Mononuclear cell (primary cell): ENCODE measurements around a stretch of chr5.

GRCh38 chr5:179615475-179616341, 7.8 kb downstream of the HNRNPH1 start:
- RRBS, result no CpG with 5 or more reads among the region's 10 CpGs

DNA sequence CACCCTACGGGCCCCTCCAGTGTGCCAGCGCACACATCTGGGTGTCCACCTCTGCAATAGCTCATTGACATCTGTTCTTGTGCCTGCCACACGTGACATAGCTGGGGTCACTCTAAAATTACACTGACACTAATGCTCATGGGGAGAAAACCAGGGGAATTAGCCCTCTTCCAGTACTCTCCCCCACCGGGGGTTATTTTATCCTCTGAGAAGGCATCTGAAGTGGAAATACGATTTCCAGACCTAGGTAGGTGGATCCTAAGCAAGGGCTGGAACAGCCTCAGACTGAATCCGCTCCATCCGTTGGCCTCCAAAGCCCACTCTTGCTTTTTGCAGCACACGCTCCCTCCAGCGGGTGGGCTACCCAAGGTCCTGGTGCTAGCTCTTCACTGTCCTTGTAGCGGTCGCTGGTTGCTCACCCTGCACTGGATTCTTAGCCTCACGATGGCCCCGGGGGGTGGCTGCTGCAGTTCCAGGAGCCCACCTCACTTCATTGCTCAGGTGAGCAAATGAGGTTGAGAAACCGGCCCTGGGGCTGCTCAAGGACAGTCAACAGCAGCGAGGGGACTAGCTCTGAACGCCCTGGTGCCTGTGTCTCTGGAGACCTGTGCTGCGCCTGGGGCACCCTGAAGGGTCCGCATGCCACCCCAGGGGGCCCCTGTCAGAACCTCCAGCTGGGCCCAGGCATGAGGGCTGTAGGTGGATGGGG, 4.5 kb downstream of the MGAT4B start:
- RRBS, result 88% methylated on average over 2 of the region's 18 CpGs

DNA sequence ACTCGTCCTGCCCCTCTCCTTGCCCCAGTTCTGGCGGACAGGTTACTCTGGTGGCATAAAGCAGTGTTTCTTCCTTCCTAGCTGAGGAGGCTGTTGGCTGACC, 831 bp upstream of the SQSTM1 start:
- RRBS, result no CpG with 5 or more reads among the region's 2 CpGs

DNA sequence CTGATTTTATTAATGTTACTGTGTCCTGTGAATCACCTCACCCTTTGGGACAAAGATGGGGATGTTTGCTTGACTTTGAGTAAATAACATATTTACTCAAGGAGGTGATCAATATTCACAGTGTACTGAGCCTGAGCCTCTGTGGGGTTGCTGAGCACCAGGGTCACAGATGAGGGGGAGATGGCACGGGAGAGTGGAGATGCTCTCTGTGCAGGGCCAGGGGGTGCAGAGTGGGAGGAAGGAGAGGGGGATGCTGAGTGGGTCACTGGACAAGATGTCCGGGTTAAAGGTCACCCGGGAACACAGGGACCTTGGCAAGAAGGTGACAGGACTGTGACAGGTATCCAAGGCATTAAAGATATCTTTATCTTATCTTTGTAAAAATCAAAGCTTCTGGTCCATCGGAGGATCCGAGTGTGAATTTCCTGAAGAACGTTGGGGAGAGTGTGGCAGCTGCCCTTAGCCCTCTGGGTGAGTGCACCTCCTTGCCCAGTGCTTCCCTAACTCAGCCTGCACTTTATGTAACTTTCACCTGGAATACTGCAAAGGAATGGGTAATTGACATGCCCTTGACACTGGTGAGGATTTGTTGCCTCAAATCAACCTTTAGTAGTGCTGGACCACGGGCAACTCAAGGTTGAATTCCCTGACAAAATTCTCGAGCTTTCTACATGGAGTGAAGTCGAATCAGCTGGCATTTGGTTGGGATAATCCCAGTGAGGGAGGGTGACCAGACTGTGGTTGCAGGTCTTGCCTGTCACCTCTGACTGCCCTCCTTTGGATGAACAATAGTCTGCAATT, 4.3 kb downstream of the SQSTM1 start:
- RRBS, result no CpG with 5 or more reads among the region's 9 CpGs

DNA sequence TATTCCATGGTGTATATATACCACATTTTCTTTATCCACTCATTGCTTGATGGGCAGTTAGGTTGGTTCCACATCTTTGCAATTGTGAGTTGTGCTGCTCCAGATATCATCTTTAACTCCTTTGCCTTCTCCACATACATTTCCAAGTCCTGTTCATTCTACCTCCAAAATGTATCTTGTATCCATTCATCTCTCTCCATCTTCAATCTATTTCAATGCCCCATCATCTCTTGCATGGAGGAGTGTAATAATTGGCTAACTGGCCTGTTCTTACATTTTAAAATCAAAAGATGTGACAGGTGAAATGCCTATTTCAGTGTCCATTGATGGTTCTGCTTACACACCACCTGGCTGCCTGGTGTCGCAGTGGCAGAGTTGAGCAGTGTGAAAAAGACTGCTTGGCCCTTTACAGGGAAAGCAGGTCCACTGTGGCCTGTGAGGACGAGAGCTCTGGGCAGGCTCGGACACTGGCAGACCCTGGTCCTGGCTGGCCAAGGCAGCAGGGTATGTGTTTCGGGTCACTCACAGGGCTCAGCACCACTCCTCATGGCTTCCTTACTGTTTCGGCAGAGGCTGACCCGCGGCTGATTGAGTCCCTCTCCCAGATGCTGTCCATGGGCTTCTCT, 15.3 kb downstream of the SQSTM1 start:
- RRBS, result no CpG with 5 or more reads among the region's 7 CpGs

GRCh38 chr5:180020119-180020577, 51.4 kb downstream of the RNF130 start:
- RRBS, result no CpG with 5 or more reads among the region's 16 CpGs

GRCh38 chr5:180072567-180073076, 1.1 kb upstream of the RNF130 start:
- RRBS, result 77% methylated on average over 12 of the region's 29 CpGs

DNA sequence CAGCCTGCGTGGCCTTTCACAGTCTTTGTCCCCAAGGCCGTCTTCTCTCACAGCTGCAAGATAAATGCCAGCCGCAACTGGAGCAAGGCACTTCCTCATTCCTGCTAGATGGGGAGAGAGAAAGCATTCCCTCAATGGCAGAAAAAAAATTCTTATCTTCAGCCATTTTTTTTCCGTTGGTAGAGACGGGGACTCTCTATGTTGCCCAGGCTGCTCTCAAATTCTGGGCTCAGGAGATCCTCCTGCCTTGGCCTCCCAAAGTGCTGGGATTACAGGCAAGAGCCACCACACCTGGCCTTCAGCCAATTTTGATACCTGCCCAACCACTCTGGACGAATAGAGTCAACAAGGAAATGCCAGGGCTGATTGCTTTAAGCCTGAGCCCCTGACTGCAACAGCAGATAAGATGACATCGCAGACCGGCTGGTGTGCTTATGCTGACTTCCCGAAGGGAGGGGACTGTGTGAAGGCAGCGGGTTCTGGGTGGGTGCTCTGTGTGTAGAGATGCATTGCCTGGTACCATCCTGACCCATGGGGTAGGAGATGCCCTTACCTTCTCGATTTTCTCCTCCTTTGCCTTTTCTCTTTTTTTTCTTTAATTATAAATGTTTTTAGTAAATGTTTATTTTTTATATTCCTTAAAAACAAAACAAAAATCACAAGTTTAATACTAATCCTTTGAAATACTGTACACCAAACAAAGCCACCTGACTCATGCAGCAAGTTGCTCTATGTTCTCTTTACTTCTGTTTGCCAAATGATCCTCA, 13.6 kb upstream of the RNF130 start:
- RRBS, result no CpG with 5 or more reads among the region's 11 CpGs

- RRBS, result 84% methylated on average over 6 of the region's 51 CpGs
These were observed 21.9 kb upstream of the MAPK9 start for GRCh38 chr5:180313587-180314327.

DNA sequence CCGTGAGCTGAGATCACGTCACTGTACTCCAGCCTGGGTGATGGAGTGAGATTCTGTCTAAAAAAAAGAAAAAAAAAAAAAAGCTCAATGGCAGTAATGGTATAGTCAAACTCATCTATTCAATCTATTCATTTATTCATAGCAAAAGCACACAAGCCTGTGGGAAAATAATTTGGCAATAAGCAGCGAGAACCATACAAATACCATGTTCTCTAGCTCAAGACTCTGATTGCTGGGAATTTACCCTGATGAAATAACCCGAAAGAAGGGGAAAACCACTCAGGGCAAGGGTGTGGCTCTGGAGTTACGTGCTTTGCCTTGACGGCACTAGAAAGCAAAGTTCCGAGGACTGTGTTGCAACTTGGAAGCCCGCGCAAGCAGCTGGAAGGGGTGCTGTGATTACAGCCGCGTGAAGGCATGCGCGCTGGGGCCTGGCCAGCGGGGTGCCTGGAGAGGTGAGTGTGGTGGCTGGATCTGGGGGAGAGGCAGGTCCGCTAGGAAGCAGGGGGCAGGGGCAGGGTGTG, 52.7 kb upstream of the CNOT6 start:
- RRBS, result no CpG with 5 or more reads among the region's 15 CpGs

DNA sequence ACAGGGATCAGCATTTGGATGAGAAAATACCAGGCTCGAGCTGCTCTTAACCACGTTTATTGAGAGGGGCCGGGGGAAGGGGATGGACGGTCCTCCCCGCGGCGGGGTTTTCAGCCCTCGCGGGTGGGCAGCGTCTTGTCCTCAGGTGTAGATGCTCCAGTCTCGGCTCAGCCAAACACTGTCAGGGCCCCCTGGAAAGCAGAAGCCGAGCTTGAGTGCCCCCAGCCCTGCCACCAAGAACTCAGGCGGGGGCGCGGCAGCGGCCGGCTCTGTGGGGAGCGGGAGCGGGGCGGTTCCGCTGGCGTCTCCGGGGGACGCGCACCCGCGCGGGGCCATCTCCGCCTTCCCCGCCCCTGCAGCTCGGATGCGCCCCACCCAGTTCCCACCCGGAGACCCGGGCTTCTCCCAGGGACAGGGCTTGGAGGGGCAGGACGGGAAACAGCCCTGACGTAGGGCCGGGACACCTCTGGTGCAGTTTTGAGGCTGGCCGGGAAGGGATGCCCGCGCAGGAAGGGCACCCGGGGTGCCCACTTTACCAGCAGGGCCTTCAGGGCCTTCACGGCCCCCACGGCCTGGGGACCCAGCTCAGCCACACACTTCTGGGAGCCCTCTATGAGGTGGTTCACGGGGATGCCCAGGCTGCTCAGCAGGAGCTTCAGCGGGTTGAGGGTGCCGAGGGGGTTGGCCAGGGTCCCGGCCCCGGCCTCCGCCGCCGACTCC, 1.1 kb downstream of the SCGB3A1 start:
- RRBS, result 3% methylated on average over 24 of the region's 51 CpGs

GRCh38 chr5:180809460-180810353, 7.1 kb upstream of the MGAT1 start:
- RRBS, result 2% methylated on average over 22 of the region's 49 CpGs

GRCh38 chr5:180817780-180818288, 15.2 kb upstream of the MGAT1 start:
- RRBS, result no CpG with 5 or more reads among the region's 8 CpGs

GRCh38 chr5:180869576-180870189, 8.6 kb upstream of the ZFP62 start:
- RRBS, result no CpG with 5 or more reads among the region's 1 CpG

DNA sequence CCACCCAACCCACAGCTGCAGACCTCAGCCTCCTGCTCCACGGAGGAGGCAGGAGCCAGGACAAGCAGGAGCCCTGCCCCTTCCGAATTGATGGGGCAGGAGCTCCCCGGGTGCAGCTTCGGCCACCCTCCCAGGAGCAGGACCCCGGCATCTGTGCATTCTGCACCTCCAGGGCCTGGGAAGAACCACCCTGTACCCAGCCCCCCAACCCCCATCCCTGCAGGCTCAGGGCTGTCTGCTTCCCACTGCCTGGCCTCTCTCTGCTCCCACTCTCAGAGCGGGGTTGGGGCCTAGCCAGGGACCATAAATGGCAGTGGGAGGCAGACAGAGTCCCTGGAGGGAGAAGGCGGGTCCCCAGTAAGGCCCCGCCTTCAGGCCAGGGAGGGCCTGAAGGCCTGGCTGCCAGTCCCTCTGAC, 2.9 kb upstream of the BTNL9 start:
- RRBS, result no CpG with 5 or more reads among the region's 8 CpGs

DNA sequence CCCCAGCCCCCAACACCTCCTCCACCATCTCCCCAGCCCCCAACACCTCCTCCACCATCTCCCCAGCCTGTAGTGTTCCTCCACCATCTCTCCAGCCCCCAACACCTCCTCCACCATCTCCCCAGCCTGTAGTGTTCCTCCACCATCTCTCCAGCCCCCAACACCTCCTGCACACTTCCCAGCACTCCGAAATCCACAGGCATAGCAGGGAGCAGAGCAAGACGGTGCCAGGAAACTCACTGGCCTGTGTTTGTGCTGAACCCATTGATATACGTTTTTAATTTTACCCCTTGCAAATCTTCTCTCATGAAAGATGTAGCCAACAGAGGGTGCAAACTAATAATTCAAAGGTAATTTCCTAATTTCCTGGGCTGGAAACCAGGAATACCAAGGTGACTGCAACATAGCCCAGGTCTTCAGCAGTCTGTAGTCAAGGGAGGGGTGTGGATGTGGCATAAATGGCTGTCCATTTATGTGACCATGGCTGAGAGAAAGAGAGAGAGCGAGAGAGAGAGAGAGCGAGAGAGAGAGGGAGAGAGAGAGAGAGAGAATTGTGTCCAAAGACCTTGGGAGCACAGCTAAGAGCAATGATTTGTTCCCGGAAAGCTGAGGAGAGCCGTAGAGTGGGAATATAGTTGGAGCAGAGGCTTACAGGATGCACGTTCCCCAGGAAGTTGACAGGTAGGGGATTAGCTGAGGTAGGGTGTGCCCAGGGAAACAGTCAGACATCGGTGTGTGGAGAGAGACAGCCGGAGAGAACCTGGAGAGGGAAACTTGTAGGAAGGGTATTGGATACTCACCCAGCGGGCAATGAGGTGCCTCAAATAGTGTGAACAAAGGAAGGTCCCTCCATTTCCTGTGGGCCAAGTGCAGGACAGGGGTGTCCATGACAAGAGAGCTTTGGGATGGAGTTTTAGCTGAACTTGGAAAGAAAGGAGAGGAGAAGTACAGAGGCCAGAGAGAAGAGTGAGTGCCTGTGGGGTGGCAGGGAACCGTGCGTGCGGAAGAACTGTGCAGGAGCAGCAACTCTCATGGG, 6.4 kb downstream of the BTNL9 start:
- RRBS, result no CpG with 5 or more reads among the region's 14 CpGs

GRCh38 chr5:181163938-181164523, 16.6 kb downstream of the OR2V2 start:
- RRBS, result no CpG with 5 or more reads among the region's 34 CpGs

DNA sequence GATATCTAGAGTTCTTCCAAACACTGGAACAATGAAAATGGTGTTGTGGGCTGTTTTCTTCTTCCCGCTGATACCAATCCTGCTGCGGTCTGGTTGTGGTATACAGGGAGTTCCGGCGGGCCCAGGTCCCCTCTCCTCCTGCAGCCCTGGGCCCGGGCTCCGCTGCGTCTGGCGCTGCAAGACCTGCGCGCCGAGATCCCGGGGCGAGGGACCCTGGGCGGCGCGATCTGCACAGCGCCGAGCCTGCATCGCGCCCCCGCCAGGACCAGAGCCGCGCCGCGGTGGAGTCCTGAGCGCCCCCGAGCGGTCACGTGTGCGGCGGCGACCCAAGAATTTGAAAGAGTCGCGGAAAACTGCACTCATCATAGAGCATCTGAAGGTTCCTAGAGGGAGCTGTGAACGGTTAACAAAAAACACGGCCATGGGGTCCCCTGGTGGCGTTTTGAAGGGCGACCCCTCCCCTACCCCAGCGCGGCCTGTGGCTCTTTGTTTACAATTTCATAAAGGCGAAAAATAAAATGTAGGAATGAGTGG, 21.0 kb downstream of the TRIM7 start:
- RRBS, result 3% methylated on average over 10 of the region's 41 CpGs

GRCh38 chr5:181188775-181189542, 16.0 kb downstream of the TRIM7 start:
- RRBS, result 7% methylated on average over 6 of the region's 40 CpGs

GRCh38 chr5:181207262-181208051, 2.5 kb upstream of the TRIM7 start:
- RRBS, result no CpG with 5 or more reads among the region's 37 CpGs